Hematopoietic multipotent progenitor cell (in vitro differentiated cells): Measurements from ENCODE around the gene C21orf91.

DNA sequence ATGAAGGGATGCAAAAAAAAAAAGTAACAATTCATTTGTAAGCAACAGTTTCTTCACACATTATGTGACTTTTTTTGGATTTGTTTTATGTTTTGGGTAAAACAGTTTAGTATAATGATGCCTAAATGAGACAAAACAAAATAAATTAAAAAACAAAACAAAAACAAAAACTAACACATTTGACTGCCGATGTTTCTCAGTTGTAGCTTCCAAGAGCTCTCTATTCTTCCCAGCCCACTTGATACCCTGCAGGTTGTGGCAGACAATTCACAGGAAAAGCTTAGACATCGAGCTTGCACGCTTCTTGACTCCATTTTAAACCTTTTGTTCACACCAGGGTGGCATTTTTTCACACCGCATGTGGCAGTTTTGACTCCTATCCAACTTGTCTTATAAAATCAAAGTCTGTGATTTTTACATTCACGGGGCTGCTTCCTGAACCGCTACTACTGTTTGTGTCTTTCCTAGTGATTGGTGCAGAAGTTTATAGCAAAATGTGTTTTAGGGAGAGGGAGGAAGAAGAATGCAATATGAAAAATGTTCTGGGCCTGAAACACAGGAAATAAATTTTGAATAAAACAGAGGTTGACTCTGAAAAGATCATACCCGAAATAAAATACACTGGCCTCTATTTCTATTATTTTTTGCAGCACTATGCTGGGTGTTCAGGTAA, 575.9 kb downstream of the USP25 start:
- CAGE, long polyA plus RNA, result no peak

DNA sequence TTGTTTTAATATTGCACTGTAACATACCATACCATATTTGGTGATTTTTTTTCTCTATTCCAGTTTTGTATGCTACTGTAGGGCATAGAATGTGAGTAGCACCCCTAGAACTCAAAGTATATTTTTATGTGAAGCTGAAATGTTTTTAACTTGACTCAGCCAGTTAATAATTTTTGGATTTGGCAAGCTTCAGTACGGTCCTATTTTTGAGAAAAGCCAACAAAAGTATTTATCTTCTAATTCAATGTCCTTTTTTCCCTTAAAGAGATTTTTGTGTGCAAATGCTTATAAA, 593.8 kb downstream of the USP25 start:
- CAGE, long polyA plus RNA, result no peak

- CAGE, long polyA plus RNA, result no peak
Measured at GRCh38 chr21:16330306-16330965, 600.7 kb downstream of the USP25 start.

GRCh38 chr21:16579742-16579941, 849.9 kb downstream of the USP25 start:
- CAGE, long polyA plus RNA, result no peak

GRCh38 chr21:16586943-16587652, 857.3 kb downstream of the USP25 start:
- CAGE, long polyA plus RNA, result no peak

DNA sequence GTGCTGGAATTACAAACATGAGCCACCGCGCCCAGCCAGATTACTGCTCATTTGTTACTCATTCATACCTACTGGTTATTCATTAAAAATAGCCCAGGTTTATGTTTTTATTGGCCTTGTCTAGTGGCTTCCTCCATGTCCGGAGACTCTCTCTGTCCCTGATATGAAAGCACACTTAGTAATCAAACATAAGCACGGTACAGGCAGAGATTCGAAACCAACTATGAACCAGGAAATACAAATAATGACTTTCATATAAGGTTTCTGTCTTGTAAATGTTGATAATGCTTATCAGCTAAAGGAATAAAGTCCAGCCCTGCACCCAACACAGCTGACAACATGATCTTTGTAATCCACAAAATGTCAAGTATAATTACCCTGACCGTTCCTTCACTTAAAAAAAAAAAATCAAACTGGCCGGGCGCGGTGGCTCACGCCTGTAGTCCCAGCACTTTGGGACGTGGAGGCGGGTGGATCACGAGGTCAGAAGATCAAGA, 50.4 kb upstream of the CXADR start:
- CAGE, long polyA plus RNA, result no peak

DNA sequence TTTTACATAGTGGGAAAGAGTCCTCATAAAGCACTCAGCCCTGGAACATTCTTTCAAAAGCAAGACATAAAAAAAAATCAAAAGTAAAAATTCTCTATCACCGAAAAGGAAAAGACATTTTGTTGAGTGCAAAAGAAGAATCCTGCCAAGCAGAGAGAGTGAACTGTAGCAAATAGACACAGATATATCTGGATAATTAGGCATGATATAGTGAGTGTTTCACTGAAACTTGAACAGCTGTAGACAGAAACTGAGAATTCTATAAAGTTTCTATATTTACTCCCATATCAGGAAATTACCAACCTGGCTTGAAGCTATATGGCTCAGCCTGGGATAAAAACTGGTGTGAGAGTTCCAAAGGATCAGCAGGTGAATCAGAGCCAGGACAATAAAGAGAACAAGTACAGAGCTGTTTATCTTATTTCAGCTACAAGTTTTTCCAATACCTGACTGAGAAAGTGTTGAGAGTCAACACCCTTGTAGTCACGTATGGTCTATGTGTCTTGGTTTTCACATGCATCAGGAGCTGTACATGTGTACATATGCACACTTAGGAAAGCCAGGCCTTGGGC, 40.8 kb upstream of the CXADR start:
- CAGE, long polyA plus RNA, result no peak

- CAGE, long polyA plus RNA, result no peak
Measured at GRCh38 chr21:17511686-17512311, 1.0 kb upstream of the CXADR start.

DNA sequence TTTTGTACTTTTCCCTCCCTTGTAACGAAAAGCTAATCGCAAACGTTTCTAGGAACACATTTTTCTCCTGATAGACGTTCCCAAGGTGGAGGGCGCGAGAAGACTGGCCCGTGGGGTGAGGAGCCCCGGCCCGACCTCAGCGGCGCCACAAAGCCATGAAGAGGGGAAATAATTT, 978 bp downstream of the BTG3 start:
- CAGE, long polyA plus RNA, result no peak

DNA sequence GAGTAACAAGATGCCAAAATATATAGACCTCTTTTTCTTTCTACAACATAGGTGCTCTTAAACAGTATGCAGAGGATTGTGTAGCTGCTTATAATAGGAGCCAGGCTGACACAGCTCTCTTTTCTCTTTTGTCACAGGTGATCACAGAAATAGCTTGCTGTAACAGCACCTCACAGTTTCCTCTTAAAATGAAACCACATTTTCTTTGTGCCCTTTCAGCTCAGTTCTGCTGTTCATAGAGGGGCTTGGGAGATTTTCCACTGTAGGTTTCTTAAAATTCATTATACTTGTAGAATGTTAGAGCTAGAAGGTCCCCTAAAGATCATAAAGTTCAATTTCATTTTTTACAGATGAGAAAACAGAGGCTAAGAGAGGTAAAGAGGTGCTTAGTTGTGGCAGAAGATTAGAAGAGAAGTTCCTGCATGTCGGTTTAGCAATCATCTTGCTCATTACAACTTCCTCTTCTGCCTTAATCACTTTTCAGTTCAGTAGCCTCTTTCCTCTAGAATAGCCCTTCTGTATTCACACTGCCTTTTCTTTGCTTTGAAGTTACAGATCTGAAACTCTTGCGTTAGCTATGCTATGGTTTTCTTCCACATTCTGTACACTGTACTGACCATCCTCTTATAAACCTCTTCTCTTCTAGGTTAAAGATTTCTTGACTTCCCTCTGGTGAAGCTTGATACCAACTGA, 35.2 kb downstream of the C21orf91 start:
- CAGE, long polyA plus RNA, result no peak

DNA sequence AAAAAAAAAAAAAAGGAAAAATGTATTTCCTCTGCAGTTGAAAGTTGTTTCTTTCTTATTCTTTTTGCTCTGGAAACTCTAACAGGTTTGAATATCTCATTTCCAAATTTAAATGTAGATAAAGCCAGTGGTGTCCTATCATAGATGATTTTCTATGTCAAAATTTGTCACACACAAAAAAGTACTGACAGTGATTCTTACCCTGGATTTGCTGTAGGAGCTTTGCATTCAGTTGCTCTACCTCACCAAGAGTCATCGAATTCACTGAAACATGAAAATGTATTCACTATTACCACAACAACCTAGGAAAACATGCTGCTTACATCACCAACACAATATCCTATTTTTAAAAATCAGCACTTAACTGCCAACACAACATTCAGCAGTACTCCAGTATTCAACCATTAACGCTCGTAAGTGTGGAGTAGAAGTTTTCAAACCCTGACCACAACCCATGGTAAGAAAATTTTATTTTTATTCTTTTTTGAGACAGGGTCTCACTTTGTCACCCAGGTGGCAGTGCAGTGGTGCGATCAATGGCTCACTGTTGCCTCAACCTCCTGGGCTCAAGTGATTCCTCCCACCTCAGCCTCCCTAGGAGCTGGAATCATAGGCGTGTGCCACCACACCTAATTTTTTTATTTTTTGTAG, 24.0 kb downstream of the C21orf91 start:
- CAGE, long polyA plus RNA, result no peak

DNA sequence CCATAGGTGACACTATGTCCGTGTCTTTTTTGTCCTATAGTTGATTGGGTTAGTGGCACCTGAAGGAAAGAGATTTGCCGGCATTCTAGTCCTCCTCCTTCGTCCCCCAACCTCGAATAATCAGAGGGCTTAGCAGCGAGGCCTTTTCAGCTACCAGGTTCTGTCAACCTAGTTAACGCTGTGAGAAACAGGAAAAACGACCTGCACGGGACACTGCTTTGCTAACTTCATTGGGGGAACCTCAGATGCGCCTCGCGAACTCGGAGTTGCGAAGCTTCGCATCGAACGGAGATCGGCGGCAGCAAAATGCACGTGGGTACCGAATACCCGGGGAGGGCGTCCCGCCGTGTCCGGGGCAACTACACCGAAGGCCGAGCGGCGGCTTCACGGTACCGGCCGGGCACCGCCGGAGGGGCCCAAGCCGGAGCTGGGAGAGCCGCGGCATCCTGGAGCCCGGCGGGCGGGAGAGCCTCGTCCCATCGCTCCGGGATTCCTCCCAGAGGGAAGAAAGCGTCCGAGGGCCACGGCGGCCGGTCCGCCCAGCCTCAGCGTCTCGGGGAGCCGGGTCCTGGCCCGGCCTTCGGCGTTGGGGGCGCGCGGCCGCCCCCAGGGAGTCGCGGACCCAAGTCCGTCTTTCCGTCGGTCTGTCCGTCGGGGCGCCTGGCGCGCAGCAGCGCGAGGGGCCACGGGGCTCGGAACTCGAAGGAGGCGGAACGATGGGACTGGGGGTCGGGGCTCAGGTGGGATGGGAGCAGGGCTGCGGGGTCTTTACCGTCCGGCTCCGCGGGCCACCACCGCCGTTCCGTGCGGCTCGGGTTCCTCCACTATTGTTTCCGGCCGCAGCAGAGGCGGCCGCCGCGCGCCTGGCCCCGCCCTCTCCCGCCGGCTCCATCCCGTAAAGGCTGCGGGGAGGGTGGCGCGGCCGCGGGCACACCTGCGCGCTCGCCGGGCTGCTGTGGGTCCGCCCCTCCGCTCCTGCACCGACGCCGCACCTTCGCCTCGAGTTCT, at the start of gene C21orf91:
Gene C21orf91, minus strand, starts transcription at position 826 of the 1,008 bp plus-strand sequence.
- CAGE, long polyA plus RNA, result no peak

GRCh38 chr21:19226673-19227001, 823.1 kb upstream of the TMPRSS15 start:
- CAGE, long polyA plus RNA, result no peak

DNA sequence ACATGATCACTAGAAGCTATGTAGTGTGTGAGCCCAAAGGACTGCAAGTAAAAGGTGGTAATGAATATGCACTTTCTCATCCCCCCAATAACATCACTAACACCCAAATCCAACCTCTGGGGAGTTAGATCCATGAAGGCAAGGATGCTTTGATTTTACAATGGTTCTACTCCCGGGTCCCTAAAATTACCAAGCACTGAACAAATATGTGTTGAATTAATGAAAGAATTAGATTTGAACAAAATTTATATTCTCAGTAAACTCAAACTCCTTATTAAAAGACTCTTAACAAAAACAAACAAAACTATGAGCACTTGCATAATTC, 900.2 kb upstream of the TMPRSS15 start:
- CAGE, long polyA plus RNA, result no peak

DNA sequence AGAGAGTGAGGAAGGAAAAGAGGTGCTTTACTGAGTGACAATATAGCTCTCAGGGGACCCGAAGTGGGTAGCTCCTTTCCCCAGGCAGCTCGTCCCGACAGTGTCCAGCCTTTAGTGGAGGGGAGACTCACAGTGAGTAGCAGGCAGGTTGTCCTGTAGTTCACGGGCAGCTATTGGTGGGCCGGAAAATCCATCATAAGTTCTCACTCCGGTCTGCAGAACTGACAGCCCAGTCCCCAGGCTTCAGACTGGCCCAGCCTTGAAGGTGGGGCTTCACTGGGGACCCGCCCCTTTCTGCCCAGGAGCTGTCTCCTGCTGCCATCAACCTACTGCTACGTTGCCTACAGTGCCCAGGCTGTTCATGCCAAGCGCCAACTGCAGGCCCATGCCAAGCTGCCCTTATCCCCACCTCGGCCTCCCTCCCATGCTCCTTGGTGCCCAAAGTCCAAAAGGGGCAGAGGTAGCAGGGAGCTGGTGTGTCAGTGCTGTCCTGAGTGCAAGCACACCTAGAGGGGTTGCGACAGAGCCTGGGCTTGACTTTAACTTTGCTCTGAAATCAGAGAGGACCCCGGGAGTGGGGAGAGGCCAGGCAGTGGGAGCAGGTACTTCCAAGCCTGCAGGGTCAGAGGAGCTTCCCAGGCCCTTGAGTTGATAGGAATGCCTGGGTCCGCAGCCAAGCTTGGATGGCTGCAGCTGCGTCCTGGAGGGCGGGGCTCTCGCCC, 1144.4 kb upstream of the NCAM2 start:
- CAGE, long polyA plus RNA, result no peak

- CAGE, long polyA plus RNA, result no peak
Measured at GRCh38 chr21:21199190-21199909, 201.1 kb downstream of the NCAM2 start.

- CAGE, long polyA plus RNA, result no peak
Measured at GRCh38 chr21:22421312-22421899, 1423.2 kb downstream of the NCAM2 start.

DNA sequence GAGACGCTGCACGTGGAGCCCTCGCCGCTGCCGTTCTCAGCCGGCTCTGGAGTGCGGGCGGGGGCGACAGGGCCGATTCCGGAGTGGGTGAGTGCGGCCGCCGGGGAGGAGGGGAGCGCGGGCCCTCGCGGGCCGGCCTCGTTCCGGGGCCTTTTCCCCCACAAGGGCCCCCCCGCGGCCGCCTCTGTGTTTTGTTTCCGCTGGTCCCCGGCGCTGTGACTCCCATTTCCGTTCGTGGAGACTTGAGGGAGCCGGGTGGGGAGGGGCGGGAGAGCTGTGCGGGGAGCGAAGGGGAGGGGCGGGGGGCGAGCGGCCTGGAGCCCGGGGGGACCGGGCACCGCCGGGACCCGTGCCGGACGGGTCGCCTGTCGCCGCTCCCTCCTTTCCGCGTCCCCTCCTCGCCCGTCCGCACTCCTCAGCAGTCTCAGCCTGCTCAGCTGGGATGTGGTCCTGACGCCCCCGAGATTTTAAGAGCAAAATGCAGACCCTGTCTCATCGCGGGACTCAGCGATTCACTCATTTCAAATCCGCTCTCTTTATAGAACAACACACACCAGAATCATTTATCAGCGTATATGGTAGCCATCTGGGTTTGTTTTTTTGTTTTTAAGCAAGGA, 828 bp downstream of the GABPA start:
- CAGE, long polyA plus RNA, result start-site peak on the minus strand centred at position 146 of the sequence, 42 bp wide, 49 reads

- CAGE, long polyA plus RNA, result no peak
Measured at GRCh38 chr21:25736109-25736685, 1.4 kb downstream of the GABPA start.

DNA sequence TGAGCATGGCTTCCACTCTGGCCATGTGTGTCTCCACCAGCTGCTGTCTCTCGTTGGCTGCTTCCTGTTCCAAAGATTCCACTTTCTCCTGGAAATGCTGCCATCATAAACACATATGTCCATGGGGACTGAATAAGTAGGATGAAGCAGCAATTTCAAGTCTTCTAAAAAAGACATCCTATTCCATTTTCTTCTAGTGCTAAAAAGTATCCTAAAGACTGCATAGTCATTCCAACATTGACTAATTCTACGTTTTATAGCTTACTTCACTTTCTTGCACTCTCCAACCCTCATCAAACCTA, 195.5 kb downstream of the APP start:
- CAGE, long polyA plus RNA, result no peak